ENCODE data around the genes CD24 and SOBP.

- PRO-cap = no peak
Measured at GRCh38 chr6:106195057-106195608, 109.0 kb downstream of the PRDM1 start.

GRCh38 chr6:106272453-106272985 lies 53.0 kb downstream of the ATG5 start:
- PRO-cap = no peak

- PRO-cap = no peak
Measured at GRCh38 chr6:106496651-106497155, 132.6 kb downstream of the RTN4IP1 start.

DNA sequence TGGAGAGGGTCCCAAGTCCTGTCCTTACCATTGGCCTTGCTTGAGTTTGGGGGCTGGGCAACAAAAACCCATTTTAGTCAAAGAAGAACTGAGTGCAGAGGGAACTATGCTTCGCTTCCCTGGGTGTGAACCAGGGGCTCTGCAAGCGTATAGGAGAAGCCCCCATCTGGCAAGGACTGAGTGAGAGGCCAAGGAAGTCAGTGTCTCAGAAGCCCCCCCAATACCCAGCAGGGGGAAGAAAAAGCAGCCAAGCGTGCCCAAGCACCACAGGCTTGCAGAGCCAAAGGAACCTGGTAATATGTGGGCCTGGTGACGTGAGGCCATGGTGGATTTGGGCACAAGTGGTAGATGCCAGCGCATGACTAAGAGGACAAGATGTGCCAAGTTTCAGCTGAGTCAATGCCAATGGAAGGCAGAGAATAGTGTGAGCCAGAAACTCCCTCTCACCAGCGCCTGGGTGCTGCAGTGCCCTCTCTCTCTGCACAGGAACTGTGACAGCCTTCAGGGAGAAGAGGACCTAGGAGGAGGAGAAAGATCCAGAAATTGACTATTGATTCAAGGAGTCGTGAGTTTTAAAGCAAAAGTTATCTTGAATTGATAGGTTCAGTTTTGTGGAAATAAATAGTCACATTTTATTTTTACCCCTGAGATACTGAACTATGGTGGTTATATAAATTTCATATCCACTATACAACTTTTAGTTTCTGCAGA lies 110.0 kb downstream of the QRSL1 start:
- PRO-cap = no peak

GRCh38 chr6:106773197-106774027 lies 144.0 kb downstream of the QRSL1 start:
- PRO-cap = no peak

- PRO-cap = no peak
Measured at GRCh38 chr6:106783328-106784580, 154.4 kb downstream of the QRSL1 start.

DNA sequence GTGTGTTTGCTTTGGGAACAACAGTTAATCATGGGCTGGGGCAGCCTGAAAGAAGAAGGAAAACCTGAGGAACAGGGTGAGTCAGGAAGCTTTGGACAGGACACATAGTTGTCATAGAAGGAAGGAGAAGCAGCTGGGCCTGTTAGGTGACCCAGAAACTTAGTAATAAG lies 61.4 kb downstream of the CD24 start:
- PRO-cap = no peak

DNA sequence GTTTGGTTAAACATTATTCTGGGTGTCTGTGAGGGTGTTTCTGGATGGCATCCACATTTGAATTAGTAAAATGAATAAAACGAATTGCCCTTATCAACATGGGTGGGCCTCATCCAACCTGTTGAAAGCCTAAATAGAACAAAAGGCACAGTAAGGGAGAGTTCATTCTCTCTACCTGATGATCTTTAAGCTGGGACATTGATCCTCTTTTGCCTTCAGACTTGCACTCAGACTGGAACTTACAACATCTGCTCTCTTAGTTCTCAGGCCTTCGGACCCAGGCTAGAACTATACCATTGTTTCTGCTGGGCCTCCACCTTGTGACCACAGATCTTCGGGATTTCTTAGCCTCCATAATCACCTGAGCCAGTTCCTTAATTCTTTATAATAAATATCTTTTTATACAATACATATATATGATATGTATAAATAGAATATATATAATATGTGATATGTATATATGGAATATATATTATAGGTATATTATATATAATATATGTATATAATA lies 57.5 kb downstream of the CD24 start:
- PRO-cap = no peak

DNA sequence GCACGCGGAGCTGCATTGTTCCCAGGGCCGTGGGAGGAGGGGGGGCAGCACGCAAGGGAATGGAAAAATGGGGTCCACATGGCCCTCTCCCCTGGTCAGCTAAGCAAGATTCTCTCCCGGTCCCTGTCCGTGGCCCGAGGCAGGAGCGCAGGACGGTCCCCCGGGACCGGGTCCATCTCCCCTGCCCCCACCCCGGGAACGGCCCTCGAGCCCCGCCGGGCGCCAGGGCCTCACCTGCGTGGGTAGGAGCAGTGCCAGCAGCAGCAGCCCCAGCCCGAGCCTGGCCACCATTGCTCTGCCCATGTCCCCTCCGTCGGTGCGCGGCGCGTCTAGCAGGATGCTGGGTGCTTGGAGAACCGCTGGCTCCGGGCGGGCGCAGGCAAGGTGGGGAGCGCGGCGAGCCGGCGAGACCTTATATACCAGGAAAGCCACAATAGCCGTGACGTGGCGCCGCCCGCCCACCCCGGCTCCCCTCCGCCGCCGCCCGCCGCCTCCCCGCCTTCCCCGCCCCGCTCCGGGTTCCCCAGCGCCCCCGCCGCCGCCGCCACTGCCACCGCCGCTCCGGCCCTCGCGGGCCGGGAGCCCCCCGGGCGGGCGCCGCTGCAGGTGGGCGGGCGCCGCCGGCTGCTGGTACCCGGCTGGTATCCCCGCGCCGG lies at the start of gene CD24:
Gene CD24, minus strand, starts transcription at position 386 of the 656 bp plus-strand sequence.
- PRO-cap = unidirectional peak, plus-strand start at position 500 of the sequence

GRCh38 chr6:107490029-107490850 lies at the start of gene SOBP:
TSS of gene SOBP (plus strand) at chr6:107490117.
- PRO-cap = bidirectional peak, plus-strand start at chr6:107490137, minus-strand start at chr6:107489948

DNA sequence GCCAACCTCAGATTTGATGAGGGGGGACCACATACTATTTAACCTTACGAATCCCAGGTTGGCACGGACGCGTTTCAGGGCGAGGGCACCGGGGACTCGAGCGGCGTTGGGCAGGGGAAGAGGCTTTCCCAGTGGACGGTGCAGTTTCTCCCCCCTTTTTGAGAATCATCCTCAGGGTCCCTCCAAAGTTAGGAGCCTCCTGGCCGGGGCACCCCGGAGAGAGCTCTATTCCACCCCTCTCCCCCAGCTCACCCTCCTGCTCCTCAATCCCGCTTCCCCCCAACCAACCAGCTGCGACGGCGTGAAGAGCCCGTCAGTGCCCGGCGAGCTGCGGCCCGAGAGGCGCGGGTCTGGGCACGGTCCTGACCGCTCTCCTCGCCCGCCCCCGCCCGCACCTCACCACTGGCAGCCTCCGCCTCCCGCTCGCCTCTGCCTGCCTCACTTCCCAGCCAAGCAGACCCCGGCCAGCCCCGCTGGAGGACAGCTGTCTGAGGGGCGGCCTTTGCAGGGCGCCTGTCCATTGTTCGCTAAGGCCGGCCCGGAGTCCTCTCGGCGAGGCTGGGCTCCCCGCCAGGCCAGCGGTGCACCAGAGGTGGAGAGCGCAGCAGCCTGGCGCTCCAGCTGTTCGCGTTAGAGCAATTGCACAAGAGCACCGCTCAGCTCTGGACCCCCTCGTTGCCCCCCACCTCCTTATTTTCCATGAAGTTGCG lies 1.1 kb downstream of the SOBP start:
- PRO-cap = no peak

- PRO-cap = no peak
Measured at GRCh38 chr6:107823051-107823634, 970 bp downstream of the SCML4 start.

DNA sequence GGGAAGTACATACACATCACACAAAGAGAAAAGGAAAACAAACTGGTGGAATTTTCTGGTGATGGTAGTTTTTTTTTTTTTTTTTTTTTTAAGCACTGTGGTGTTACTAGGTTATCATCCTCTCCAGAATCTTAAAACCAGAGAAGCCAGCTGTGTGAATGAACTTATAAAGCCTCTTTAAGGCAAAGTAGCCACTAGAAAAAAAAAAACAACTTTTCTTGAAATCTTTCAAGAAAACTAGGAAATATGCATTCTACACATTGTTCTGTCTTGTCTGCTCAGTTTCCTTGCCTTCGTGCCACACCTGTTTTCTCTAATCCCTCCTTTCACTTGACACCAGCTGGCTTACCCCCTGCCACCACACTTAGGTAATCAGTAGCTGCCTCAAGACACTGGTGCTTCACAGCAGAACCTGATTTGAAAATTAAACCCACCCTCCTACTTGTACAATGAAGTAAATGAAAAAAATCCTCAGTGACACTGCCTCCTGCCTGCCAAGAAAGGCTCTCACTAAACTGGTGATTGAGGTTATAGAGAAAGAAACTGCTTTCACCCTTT lies 45.7 kb upstream of the SCML4 start:
- PRO-cap = no peak

DNA sequence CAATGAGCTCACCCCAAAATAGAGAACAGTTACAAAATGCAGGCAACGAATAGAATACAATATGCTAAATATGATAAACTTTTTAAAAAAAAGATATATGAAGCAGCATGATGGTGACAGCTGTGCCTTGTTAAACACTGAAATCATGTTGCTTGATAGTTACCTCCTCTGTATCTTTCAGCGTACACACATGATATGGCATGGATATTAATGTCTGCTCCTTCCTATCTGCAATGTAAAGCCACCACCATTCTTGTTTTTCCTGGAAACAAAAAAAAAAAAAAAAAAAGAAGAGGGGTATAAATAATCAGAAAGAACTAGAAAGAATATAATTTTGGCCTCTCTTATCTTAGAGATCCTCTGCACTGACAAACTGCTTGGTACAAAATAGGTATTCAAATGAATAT lies 52.3 kb upstream of the SCML4 start:
- PRO-cap = no peak

DNA sequence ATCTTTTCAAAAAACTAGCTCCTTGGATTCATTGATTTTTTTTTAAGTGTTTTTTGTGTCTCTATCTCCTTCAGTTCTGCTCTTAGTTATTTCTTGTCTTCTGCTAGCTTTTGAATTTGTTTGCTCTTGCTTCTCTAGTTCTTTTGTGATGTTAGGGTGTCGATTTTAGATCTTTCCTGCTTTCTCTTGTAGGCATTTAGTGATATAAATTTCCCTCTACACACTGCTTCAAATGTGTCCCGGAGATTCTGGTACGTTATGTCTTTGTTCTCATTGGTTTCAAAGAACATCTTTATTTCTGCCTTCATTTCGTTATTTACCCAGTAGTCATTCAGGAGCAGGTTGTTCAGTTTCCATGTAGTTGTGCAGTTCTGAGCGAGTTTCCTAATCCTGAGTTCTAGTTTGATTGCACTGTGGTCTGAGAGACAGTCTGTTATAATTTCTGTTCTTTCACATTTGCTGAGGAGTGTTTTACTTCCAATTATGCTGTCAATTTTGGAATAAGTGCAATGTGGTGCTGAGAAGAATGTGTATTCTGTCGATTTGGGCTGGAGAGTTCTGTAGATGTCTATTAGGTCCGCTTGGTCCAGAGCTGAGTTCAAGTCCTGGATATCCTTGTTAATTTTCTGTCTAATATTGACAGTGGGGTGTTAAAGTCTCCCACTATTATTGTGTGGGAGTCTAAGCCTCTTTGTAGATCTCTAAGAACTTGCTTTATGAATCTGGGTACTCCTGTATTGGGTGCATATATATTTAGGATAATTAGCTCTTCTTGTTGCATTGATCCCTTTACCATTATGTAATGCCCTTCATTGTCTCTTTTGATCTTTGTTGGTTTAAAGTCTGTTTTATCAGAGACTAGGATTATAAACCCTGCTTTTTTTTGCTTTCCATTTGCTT lies 65.7 kb upstream of the SCML4 start:
- PRO-cap = no peak

GRCh38 chr6:108001941-108002140 lies 43.8 kb upstream of the SEC63 start:
- PRO-cap = unidirectional peak, plus-strand start at chr6:108002012

DNA sequence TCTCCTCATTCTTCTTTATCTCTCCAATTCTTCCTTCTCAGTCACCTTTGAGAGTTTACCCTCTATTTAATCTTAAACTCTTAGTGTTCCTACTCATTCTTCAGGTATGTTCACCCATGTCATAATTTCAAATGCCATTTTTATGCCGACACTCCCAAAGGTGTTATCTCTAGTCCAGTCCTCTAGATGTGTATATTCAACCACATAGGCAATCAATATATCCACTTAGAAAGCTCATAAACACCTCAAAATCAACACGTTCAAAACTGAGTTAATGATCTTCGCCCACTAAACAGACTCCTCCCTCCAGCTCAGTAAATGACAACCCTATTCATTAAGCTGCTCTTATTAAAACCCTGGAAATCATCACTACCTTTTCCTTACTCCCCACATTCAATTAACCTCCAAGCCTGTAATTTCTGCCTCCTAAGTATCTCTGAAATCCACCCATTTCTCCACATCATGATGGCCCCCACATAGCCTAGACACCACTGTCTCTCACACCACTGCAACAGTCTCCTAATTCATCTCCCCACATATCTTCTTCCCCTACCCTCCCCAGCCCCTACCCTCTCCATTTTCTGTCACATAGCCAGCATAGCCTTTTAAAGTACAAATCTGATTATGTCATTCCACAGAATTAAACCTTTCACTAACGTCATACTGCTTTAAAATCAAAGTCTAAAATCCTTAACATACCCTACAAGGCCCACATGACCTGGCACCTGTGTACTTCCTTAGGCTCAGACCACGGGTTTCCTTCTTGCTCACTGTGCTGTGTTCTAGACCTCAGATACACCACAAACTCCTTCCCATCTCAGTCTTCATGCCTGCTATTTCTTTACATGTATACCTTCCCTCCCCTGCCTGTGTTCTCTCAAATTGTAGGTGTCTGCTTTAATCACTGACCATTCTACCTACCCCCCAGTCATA lies 6.1 kb downstream of the OSTM1 start:
- PRO-cap = no peak

DNA sequence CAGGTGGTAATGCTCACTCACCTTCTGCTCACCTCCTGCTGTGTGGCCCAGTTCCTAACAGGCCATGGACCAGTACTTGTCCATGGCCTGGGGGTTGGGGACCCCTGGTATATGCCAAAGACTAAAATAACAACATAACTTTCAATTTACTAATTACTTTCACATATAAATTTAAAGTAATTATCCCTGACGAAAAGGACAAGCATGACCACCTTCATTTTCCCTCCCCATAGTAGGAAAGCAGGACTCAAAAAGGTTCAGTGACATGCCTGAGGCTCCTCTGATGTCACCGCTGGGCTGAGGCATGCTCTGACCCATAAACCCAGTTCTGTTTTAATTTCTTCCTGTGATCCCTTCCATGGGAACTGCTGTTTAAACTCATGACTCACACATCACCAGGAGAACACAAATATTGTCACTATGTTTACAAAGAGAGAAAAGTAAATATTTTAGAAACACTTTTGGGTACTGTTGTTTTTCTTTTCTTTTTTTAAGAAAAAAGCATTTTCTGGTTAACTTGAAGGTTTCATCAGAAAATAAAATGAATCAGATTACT lies 38.0 kb upstream of the NR2E1 start:
- PRO-cap = no peak

DNA sequence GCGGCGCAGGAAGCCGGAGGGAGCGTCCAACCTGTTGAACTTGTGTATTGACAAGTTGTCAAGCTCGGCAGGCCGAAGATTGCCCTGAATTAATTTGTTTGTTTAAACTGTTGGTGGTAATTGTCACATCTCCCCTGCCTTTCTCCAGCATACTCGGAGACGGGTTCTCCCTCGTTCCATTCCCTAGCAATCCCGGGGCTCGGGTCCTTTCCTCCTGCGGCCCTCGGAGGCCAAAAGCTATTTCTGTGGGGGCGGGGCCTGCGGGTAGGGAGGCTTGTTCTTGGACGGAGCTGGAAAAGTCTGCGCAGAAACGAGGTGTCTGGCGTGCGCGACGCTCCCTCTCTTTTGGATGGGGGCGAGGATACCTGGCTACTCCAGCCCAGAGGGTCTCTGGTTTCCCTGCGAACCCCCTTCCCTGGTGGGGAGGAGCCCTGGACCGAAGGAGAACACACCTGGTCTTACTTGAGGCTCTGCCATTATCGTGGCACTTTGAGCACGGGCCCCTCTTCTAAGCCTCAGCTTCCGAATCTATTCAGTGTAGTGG lies 10.0 kb downstream of the NR2E1 start:
- PRO-cap = no peak

GRCh38 chr6:108363122-108363599 lies 68.3 kb downstream of the AFG1L start:
- PRO-cap = no peak